Duodenum (tissue), 1 donor: ENCODE measurements around the gene SSBP2.

DNA sequence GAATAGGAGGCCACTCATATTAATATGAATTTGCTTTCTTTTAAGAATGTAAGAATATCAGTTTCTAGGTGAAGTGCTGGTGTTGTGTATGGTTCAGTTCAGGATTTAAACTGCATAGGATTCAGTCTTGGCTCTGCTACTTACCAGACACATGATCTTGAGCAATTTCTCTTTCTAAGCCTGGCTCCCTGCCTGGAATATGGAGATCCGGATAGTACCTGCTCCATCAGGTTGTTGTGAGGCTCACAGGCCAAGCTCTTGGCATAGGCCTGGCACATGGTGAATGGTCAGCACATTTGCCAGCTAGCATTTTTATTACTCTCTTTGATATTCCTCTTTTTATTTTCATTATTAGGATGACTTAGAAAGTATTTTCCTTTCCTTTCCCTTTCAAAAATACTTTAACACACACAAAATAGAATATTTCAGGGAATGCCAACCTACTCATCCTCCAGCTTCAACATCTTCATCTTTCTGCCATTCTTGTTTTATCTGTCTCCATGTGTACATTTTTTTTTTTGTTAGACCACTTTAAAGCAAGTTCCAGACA lies 7.8 kb downstream of the RASGRF2 start:
- PRO-cap, result no peak

DNA sequence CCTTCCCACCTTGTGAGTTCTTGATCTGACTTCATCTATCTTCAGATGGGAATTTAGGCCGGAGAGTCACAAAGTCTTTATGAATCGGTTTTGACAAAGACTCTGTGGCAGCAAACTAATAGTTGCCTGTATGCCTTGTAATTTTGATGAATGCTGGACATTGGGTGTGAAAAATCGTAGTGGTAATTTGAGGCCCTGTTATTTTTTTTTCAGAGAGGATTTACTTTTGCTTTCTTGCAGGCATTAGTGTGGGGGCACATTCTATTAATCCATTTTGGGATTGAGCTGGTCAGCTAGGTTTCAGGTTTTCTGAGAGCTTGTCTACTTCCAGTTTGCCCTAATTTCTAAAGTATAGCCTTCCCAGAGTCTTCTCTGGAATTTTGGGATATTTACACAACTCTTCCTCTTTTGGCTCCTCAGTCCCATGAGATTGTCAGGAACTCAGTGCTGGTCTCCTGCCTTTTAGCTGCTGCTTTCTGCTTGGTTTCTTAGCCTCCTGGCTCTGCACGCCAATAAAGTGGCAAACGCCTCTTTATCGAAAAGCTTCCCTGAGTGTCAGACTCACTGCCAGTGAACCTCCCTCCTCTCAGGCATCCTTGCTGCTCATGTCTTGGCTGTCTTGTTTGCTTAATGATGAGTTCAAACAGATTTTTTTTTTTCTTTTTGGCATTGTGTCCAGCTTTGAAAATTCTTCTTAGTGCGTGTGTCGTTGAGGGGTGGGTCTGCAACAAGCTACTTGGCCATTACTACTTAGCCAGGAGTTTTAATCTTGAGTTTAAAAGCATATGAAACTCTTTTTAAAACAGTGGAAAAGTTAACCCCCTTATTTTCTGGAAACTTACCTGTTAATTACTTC lies 14.7 kb downstream of the RASGRF2 start:
- PRO-cap, result no peak

DNA sequence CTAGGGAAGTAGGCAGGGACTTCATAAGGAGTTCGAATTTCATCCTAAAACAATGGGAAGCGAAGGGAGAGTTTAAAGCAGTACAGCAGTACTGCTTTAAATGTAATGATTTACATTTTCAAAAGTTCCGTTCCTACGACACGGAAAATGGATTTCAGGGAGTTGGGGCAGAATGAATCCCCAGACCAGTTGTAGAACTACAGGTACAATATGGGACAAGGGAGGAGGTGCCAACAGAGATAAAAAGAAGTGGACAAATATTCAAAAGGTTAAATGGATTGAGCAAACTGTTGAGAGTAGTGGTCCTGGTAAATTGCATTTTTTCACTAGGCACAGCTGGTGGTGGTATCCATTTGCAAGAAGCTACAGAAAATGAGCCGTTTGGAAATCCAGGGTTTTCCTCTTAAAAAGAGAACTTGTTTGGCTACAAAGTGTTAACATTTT lies 641 bp upstream of the ZCCHC9 start:
- PRO-cap, result no peak

GRCh38 chr5:81355062-81355871 lies 38.7 kb downstream of the ACOT12 start:
- PRO-cap, result no peak

- PRO-cap, result no peak
Observed at GRCh38 chr5:81397223-81397685, 3.3 kb upstream of the ACOT12 start.

- PRO-cap, result no peak
Observed at GRCh38 chr5:81616328-81616904, 134.5 kb downstream of the SSBP2 start.

GRCh38 chr5:81750676-81751653 lies at the start of gene SSBP2:
SSBP2 (minus strand) TSS chr5:81751097.
- PRO-cap, result bidirectional peak, plus-strand start at chr5:81751469, minus-strand start at chr5:81751078

GRCh38 chr5:81751654-81752557 lies 1.0 kb upstream of the SSBP2 start:
- PRO-cap, result unidirectional peak, minus-strand start at chr5:81751772; unidirectional peak, minus-strand start at chr5:81751986

GRCh38 chr5:82356728-82357822 lies 78.9 kb upstream of the RPS23 start:
- PRO-cap, result no peak

GRCh38 chr5:82384092-82384531 lies 106.0 kb upstream of the RPS23 start:
- PRO-cap, result no peak

DNA sequence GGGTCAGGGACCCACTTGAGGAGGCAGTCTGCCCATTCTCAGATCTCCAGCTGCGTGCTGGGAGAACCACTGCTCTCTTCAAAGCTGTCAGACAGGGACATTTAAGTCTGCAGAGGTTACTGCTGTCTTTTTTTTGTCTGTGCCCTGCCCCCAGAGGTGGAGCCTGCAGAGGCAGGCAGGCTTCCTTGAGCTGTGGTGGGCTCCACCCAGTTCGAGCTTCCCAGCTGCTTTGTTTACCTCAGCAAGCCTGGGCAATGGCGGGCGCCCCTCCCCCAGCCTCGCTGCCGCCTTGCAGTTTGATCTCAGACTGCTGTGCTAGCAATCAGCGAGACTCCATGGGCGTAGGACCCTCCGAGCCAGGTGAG lies 156.5 kb upstream of the RPS23 start:
- PRO-cap, result no peak

- PRO-cap, result no peak
Observed at GRCh38 chr5:83134364-83134836, 57.1 kb downstream of the XRCC4 start.

- PRO-cap, result no peak
Observed at GRCh38 chr5:83157078-83157571, 79.8 kb downstream of the XRCC4 start.

DNA sequence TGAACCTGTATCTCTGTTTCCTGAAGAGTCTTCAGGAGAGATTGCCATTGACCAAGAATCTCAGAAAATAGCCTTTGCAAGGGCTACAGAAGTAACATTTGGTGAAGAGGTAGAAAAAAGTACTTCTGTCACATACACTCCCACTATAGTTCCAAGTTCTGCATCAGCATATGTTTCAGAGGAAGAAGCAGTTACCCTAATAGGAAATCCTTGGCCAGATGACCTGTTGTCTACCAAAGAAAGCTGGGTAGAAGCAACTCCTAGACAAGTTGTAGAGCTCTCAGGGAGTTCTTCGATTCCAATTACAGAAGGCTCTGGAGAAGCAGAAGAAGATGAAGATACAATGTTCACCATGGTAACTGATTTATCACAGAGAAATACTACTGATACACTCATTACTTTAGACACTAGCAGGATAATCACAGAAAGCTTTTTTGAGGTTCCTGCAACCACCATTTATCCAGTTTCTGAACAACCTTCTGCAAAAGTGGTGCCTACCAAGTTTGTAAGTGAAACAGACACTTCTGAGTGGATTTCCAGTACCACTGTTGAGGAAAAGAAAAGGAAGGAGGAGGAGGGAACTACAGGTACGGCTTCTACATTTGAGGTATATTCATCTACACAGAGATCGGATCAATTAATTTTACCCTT lies 66.2 kb downstream of the VCAN start:
- PRO-cap, result no peak

GRCh38 chr5:83562710-83563082 lies 91.2 kb downstream of the VCAN start:
- PRO-cap, result no peak

- PRO-cap, result no peak
Observed at GRCh38 chr5:85638348-85639040, 979.2 kb upstream of the COX7C start.

DNA sequence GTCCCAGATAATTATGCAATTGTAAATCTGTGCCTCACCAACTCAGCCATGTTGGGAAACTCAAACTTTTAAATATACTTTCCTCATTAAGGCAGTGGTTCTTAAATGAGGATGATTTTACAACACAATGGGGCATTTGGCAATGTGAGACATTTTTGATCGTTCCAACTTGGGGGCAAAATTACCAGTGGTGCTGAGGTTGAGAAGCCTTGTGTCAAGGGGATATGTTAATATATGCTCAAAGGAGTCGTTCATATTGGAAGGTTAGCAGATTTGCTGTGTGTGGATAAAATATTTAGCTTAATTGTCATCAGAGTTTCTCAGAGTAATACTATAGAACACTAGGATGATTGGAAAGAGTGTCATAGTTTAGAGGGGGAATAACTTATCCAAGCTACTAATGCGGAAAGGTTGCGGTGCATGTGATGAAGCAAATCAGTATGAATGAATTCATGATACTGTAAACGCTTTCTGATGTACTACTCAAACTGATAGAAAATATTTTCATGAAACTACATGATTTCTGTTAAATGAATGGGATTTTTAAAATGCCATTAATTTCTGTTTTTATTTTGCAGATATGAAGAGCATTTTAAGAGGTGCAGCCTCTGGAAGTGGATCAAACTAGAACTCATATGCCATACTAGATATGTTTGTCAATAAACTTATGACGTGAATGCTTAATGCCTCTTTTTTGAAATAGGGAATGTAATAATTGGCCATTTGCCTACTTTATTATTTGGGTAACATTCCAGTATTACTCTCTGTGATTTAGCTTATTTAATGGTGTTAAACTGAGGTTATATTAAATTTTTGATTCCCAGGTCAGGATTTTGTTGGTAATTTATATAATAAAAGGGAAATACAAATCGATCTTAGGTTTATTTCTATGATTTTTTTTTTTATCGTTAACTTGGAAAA lies 2.6 kb downstream of the COX7C start:
- PRO-cap, result no peak

DNA sequence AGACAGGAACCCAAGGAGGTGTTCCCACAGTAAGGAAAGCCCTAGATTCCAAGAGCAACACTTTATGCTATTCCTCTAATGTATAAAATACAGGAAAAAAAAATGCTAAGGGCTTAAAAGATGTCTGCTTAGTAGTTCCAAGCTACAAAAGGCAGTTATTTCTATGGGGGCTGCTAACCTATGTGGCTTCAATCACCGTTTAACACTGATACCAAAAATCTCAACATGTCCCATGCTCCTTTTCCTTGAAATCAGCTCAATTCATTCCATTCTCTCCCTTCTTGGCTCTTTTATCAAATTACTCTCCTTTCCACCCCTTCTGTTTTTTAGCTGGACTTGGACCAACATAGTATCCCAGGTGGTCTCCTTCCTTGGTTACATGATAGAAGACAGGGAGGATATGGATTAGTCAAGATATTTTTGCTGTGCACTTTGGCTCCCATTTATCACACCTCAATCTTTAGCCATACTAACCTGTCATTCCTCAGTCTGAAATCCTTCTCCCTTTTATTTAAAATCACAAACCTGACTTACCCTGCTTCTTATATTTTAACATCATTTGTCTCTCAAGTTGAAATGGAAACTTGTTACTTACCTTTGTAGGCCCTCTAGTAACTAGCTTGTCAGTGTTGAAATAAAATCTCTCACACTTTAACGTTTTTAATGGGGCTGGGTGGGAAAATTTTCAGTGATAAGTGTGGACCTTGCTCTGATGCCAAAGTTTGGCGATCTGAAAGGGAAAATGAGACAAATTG lies 20.4 kb downstream of the CCNH start:
- PRO-cap, result no peak

- PRO-cap, result no peak
Observed at GRCh38 chr5:88285652-88286221, 17.1 kb upstream of the TMEM161B start.

GRCh38 chr5:88502463-88502664 lies 233.7 kb upstream of the TMEM161B start:
- PRO-cap, result no peak